Measurements from ENCODE around the gene CNTN3.

DNA sequence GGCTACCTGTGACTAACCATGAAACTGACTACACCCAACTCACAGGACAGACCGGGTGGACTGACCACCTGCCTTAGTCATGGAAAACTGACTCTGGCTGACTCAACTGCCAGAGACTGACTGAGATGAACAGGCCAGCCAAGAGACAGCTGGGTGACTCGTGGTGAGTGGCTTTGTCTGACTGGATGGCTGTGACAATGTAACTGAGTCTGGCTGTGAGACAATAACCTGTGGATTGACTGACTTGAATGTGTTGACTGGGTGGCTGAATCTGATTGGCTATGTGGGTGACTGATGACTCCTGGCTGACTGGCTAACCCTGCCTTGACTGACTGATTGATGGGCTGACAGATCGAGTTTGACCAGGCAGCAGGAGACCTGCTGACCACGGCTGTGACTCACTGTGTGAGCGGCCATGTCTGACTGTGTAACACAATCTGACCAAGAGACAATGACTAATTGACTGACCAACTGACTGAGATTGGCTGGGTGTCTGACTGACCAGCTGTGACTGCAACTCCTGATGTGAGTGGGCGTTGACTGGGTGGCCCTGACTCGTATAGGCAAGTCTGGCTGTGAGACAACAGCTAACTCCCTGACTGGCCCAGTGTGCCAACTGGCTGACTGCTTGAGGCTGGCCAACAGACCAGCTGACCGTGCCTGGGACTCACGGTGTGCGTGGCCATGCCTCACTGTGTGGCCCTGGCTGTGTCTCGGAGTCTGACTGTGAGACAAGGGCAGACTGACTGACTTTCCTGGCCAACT lies 509.2 kb downstream of the SHQ1 start:
- PRO-cap, result no peak
CAGE:
- cytosol, long polyA minus RNA, result no peak
- cytosol, long polyA plus RNA, result no peak
- long polyA plus RNA, result no peak
- nucleus, long polyA minus RNA, result no peak
- nucleus, long polyA plus RNA, result no peak

DNA sequence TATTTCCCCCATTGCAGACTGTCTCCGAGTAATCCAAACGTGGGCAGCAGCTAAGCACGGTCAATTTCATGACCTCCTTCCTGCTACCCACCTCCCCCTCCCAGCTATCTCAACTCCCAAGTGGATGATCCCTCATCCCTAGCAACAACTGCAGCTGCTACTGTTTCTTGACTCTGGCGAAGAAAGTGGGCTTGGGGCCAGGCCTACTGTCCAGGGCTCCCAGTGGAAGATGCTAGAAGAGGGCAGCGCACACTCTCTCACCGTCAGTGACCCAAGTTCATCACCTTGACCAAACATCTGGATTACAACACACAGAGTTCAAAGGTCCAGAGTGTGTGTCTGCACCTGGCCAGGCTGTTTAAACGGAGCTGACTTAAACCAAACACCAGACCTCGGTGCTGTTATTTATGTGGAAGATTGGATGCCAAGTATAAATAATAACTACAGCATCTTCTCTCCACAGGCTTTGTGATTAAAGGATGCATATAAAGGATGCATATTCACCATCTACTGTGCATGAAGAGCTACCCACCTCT lies 385.6 kb downstream of the SHQ1 start:
- PRO-cap, result no peak
CAGE:
- cytosol, long polyA minus RNA, result no peak
- cytosol, long polyA plus RNA, result no peak
- long polyA plus RNA, result no peak
- nucleus, long polyA minus RNA, result no peak
- nucleus, long polyA plus RNA, result no peak

GRCh38 chr3:72523409-72523841 lies 324.8 kb downstream of the SHQ1 start:
- PRO-cap, result no peak
CAGE:
- cytosol, long polyA minus RNA, result no peak
- cytosol, long polyA plus RNA, result no peak
- long polyA plus RNA, result no peak
- nucleus, long polyA minus RNA, result no peak
- nucleus, long polyA plus RNA, result no peak

GRCh38 chr3:72721730-72722017 lies 126.6 kb downstream of the SHQ1 start:
- PRO-cap, result no peak
CAGE:
- cytosol, long polyA minus RNA, result no peak
- cytosol, long polyA plus RNA, result no peak
- long polyA plus RNA, result no peak
- nucleus, long polyA minus RNA, result no peak
- nucleus, long polyA plus RNA, result no peak

DNA sequence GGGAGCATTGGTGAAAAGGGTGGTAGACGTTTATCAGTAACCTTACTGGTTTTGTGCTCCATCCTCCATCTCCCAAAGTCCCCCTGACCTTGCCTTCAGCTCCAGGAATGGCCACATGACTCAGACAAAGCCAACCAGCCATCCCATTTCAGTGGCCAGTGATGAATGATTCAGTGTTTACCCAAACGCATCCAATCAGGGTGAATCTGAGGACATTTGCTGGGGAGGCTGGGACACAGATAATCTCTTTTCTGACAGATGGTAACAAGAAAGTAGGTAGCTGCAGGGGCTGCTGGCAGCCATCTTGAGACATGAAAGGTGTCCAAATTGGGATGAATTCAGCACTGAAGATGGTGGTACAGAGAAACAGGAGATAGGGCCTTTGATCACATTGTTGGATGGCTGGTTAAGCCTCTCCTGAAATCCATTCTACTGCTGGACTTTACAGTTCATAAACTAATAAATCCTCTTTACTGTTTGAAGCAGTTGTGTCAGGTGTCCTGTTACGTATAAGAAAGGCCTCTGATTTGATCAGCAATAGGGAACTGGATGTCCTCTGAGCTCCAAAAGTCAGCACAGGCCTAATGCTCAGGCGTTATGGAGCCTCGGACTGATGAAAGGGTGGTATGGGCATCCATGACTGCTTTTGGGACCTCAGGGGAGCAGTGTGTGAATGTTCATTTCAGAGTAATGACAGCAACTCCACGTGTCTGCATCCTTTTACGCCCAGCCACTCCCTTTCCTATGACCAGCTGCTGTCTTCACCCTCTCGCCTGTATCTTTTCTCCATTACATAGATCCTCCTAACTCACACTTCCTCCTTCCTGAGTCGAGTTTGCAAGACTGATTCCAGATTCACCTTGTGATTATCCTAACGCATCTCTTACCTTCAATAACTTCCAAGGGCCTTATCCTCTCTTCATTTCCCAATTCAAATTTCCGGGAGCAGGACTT lies 107.9 kb downstream of the SHQ1 start:
- PRO-cap, result no peak
CAGE:
- cytosol, long polyA minus RNA, result no peak
- cytosol, long polyA plus RNA, result no peak
- long polyA plus RNA, result no peak
- nucleus, long polyA minus RNA, result no peak
- nucleus, long polyA plus RNA, result no peak

DNA sequence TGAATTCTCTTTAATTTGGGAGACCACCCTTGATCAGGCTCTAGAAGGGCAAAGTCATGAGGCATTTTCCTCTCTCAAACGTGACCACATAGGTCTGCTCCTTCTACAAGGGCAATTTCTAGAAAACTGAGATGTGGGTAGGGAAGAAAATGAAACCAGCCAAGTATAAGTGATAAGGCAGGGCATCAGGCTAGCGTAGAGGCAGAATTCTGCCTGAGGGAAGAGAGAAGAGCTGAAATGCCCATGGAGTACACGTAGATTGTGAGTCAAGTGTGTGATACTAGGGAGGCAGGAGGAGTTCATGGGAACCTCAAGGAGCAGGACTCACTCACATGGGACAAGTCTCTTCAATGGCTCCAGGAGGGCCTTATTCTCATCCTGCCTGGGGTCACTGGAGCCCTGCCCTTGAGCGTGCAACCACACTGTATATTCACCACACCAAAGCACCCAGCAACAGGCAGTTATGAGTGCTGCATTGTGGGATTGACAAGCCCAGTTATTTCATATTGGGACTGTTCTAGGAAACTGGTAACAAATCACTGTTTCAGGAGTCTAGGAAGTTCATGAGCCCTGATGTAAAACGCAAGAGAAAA lies 34.8 kb upstream of the PPP4R2 start:
- PRO-cap, result no peak
CAGE:
- cytosol, long polyA minus RNA, result no peak
- cytosol, long polyA plus RNA, result no peak
- long polyA plus RNA, result no peak
- nucleus, long polyA minus RNA, result no peak
- nucleus, long polyA plus RNA, result no peak

DNA sequence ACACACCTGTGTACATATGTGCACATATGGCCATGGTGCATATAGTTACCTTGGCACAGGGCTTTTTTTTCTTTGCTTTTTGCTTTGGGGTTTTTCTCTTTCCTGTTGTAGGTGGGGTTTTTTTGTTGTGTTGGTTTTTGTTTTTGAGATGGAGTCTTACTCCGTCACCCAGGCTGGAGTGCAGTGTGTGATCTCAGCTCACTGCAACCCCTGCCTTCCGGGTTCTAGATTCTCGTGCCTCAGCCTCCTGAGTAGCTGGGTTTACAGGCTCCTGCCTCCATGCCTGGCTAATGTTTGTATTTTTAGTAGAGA lies 30.8 kb upstream of the PPP4R2 start:
- PRO-cap, result no peak
CAGE:
- cytosol, long polyA minus RNA, result no peak
- cytosol, long polyA plus RNA, result no peak
- long polyA plus RNA, result no peak
- nucleus, long polyA minus RNA, result no peak
- nucleus, long polyA plus RNA, result no peak

DNA sequence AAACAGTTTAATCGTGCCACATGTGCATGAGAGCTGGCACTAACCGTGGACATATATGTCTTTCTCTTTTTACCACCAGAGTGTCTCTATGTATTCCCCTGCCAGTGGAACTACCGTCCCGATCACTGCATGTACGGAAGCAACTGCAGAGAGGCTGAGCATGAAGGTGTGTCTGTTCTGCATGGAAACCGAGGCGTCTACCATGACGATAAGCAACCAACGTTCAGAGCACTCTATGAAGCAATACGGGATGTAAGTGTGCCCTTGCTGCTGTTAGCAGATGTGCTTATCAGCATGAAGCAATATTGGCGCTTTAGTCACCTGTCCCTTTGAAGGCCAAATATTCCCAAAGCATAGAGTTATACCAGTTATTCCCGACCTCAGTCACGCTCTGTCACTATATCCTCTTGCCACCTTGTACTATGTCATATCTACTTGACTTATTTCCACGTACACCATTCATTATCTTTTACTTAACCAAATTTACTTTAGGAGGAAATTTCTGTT lies 29.1 kb upstream of the PPP4R2 start:
- PRO-cap, result no peak
CAGE:
- cytosol, long polyA minus RNA, result no peak
- cytosol, long polyA plus RNA, result no peak
- long polyA plus RNA, result no peak
- nucleus, long polyA minus RNA, result no peak
- nucleus, long polyA plus RNA, result no peak

GRCh38 chr3:72979478-72980137 lies 17.0 kb upstream of the PPP4R2 start:
- PRO-cap, result no peak
CAGE:
- cytosol, long polyA minus RNA, result no peak
- cytosol, long polyA plus RNA, result no peak
- long polyA plus RNA, result no peak
- nucleus, long polyA minus RNA, result no peak
- nucleus, long polyA plus RNA, result no peak

GRCh38 chr3:73110900-73111373 lies 49.5 kb downstream of the EBLN2 start:
- PRO-cap, result no peak
CAGE:
- cytosol, long polyA minus RNA, result no peak
- cytosol, long polyA plus RNA, result no peak
- long polyA plus RNA, result no peak
- nucleus, long polyA minus RNA, result no peak
- nucleus, long polyA plus RNA, result no peak

DNA sequence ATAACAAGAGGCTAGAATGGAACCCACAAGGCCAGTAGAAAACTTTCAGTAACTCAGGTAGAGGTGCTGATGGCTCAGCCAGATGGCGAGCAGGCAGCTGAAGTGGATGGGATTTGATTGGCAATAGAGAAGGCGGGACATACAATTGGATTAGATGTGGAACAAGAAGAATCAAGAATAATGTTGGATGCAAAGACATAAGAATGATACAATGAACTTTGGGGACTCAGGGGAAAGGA lies 276.8 kb downstream of the PDZRN3 start:
- PRO-cap, result no peak
CAGE:
- cytosol, long polyA minus RNA, result no peak
- cytosol, long polyA plus RNA, result no peak
- long polyA plus RNA, result no peak
- nucleus, long polyA minus RNA, result no peak
- nucleus, long polyA plus RNA, result no peak

DNA sequence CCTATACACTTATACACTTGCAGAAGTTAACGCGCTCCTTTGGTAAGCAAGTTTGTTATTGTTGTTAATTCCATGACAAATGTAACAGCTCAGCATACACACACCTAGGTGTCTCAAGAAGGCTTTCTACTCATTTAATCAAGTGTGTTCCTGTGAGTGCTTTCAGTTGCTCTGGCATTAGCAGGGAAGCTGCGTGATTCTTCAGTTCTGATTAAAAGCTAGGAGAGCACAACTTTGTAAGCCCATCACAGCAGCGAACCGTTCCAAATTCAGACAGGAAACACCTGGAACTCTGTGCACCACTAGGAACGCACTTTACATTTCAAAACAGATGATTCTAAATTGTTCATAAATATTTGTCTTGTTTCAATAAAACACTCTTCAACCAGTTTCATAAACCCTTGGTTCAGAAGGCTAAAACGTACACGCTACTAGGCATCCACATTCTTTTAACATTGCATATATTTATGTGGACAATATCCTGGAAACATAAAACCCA lies 112.7 kb downstream of the PDZRN3 start:
- PRO-cap, result no peak
CAGE:
- cytosol, long polyA minus RNA, result no peak
- cytosol, long polyA plus RNA, result no peak
- long polyA plus RNA, result no peak
- nucleus, long polyA minus RNA, result no peak
- nucleus, long polyA plus RNA, result no peak

GRCh38 chr3:73533937-73534641 lies 90.7 kb downstream of the PDZRN3 start:
- PRO-cap, result no peak
CAGE:
- cytosol, long polyA minus RNA, result no peak
- cytosol, long polyA plus RNA, result no peak
- long polyA plus RNA, result no peak
- nucleus, long polyA minus RNA, result no peak
- nucleus, long polyA plus RNA, result no peak

DNA sequence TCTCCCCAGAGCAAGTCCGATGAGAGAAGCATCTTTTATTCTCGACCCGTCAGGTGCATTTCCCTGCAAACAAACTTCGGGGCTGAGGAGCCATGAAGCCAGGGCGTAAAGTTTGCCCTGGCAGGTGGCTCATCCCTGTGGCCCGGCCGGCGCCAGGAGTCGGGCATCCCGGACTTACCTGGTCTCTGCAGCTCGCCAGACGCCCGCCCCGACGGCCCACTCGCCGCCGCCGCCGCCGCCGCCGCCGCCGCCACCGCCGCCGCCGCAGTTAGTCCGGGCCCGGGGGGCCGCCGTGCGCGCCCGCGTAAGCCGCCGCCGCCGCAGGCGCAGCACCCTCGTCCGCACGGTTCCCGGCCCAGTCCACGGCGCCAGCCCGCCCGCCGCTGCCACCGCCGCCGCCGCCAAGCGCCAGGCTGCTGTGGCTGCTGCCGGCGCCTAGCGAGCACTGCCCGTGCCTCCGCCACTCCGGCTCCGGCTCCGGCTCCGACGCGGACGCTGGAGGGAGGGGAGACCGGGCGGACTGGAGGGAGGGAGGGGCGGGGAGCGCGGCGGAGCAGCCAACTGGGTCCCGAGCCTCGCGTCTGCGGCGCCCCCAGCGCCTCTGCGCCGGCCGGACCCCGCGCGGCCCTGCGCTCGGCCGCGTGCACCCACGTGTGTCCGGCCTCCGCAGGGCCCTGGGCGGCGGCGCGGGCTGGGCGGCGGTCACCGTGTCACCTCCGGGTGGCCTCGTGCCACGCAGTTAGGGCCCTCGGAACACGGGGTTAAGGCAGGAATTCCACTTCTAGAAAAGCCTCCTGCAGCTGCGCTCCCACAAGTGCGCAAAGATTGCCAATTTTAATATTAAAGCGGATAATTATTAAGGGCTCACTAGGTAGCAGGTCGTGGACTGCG lies at the start of gene CNTN3:
Gene CNTN3 (minus strand): TSS at position 447 of the 891 bp plus-strand sequence.
- PRO-cap, result unidirectional peak, minus-strand start at position 269 of the sequence
CAGE:
- cytosol, long polyA minus RNA, result no peak
- cytosol, long polyA plus RNA, result no peak
- long polyA plus RNA, result no peak
- nucleus, long polyA minus RNA, result no peak
- nucleus, long polyA plus RNA, result no peak

DNA sequence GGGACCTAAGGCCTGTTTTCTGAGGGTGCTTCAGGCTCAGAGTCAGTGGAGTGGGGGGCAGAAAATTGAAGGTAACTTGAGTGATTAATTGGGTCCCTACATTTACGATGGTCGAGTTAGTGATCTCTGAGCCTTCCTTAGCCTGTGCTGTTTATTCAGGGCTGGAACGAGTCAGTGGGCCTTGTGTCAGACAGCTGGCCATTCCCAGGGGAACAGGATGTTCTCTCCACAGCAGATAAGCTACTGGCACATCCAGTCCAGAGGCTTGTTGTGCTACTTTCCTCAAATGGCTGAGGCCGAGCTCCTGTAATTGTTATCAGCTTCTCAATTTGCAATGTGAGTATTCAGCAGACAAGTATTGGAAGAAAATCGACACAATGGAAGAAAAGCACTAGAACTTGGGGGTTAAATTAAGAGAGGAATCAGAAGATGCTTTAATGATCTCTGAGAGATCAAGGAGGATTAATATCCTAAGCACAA lies 29.2 kb upstream of the CNTN3 start:
- PRO-cap, result no peak
CAGE:
- cytosol, long polyA minus RNA, result no peak
- cytosol, long polyA plus RNA, result no peak
- long polyA plus RNA, result no peak
- nucleus, long polyA minus RNA, result no peak
- nucleus, long polyA plus RNA, result no peak

- PRO-cap, result no peak
CAGE:
- cytosol, long polyA minus RNA, result no peak
- cytosol, long polyA plus RNA, result no peak
- long polyA plus RNA, result no peak
- nucleus, long polyA minus RNA, result no peak
- nucleus, long polyA plus RNA, result no peak
Measured at GRCh38 chr3:77040216-77040308, 163 bp downstream of the ROBO2 start.

- PRO-cap, result no peak
CAGE:
- cytosol, long polyA minus RNA, result no peak
- cytosol, long polyA plus RNA, result no peak
- long polyA plus RNA, result no peak
- nucleus, long polyA minus RNA, result no peak
- nucleus, long polyA plus RNA, result no peak
Measured at GRCh38 chr3:78378626-78378948, 1338.7 kb downstream of the ROBO2 start.

DNA sequence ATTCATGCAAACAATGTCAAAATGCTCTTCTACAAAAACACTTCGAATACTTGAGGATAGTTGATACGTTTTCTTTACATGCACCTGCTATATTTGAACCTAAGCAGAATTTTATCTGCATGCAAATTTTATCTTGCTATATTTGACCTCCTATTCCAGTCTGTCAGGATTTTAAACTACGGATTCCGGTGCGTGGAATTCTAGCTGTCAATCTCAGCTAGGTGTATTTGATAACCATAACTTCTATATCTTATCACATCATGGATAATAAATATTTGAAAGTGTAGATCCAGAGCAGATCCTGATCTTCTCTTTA lies 699.0 kb downstream of the GBE1 start:
- PRO-cap, result no peak
CAGE:
- cytosol, long polyA minus RNA, result no peak
- cytosol, long polyA plus RNA, result no peak
- long polyA plus RNA, result no peak
- nucleus, long polyA minus RNA, result no peak
- nucleus, long polyA plus RNA, result no peak

GRCh38 chr3:82080313-82080654 lies 318.8 kb upstream of the GBE1 start:
- PRO-cap, result no peak
CAGE:
- cytosol, long polyA minus RNA, result no peak
- cytosol, long polyA plus RNA, result no peak
- long polyA plus RNA, result no peak
- nucleus, long polyA minus RNA, result no peak
- nucleus, long polyA plus RNA, result no peak

GRCh38 chr3:82130141-82130641 lies 368.7 kb upstream of the GBE1 start:
- PRO-cap, result no peak
CAGE:
- cytosol, long polyA minus RNA, result no peak
- cytosol, long polyA plus RNA, result no peak
- long polyA plus RNA, result no peak
- nucleus, long polyA minus RNA, result no peak
- nucleus, long polyA plus RNA, result no peak

Measured in endothelial cell of umbilical vein (primary cell).